ENCODE measurements around a stretch of chr9.

DNA sequence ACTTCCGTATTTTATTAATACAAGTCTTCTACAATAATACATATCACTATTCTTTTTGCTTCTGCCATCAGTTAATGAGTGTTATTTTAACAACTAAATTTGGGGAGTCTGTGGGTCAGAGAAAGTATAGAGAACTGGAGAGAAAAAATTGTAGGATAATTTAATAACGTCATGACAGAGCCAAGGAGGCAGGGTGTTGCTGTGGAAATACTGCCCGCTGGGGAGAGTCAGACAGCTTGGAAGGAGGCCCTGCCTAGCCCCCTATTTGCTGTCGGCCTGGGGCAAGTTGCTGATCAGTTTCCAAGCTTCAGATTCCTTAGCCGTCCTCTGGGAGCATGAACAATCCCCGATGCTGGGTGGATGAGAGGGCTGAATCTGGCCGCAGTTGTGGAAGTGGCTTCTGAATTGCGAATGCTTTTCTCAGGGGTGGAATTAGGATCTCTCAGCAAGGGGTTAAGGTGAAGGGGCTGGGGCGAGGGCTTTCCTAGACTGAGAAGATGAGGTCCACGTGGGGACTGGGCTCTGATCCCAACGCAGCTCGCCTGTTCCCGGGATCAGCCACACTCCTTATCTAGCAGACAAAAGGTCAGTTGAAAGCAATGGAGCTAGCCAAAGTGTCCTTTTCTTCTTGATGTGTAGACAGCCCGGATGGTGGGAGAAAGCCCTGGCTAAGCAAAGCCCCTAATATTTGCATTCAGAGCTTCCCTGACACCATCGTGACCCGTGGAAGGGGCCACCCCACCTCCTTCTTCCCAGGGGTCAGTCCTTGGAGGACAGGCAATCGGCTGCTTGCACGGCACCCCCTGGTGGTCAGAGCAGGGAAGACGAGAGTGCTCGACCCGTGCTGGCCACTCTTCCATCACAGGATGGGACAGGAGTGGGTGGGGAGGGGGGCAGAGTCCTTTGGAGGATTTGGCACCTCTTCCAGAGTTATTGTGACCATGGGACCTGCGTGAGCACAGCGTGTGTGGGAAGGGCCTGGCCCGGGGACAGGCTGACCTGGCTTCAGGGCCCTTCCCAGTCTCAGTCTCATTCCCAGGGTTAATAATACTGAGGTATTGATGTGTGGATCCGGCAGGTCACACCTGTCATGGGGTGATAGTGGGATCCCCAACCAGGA lies 54.9 kb downstream of the COL15A1 start:
- RRBS = 42% methylated on average over 4 of the region's 25 CpGs

GRCh38 chr9:99040878-99041685 lies 63.8 kb upstream of the TGFBR1 start:
- RRBS = no CpG with 5 or more reads among the region's 4 CpGs

GRCh38 chr9:99104320-99104977 lies 464 bp upstream of the TGFBR1 start:
- RRBS = 3% methylated on average over 14 of the region's 40 CpGs

- RRBS = no CpG with 5 or more reads among the region's 2 CpGs
Observed at GRCh38 chr9:99112204-99112659, 7.3 kb downstream of the TGFBR1 start.

DNA sequence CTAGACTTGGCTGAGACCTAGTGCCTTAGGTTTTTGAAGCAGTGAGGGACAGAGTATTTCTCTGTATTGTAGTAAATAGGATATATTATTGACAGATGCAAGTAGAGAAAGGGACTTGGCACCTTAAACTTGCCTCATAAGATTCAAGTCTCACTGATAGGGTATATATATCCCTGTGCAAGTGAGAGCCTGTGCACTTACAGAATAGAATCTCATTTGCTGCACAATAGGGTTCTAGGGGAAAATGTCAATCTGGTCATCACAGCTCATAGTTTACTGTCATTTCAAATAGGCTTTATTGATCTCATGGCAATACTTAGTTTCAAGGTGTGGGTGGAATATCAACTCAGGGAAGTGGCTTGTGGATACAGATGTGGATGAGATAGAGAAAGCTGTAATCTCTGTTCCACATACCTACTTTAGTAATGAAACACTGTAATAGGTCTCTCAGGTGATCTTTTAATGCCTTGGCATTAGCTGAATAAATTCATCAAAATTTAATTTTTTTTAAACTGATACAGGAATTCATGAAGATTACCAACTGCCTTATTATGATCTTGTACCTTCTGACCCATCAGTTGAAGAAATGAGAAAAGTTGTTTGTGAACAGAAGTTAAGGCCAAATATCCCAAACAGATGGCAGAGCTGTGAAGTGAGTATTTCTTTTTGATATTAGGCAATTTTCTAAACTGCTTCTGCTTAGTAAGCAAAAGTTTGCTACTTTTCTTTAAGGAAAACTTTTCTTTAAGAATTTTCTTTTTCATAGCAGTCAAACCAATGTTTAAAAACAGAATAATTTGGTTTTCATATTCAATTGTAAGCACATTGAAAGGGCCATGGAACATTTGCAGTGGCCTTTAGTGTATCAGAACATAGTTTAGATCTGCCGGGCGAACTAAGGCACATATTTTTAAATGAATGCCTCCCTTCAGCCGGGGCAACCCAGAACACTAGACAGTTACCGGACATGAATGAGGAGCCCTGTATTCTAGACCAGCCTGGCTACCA lies 42.5 kb downstream of the TGFBR1 start:
- RRBS = no CpG with 5 or more reads among the region's 4 CpGs

- RRBS = no CpG with 5 or more reads among the region's 23 CpGs
Observed at GRCh38 chr9:99184215-99185017, 37.3 kb downstream of the ALG2 start.

GRCh38 chr9:99361783-99362303 lies 139.8 kb downstream of the SEC61B start:
- RRBS = no CpG with 5 or more reads among the region's 10 CpGs

GRCh38 chr9:100446125-100446379 lies 19.1 kb downstream of the MSANTD3 start:
- RRBS = no CpG with 5 or more reads among the region's 1 CpG

DNA sequence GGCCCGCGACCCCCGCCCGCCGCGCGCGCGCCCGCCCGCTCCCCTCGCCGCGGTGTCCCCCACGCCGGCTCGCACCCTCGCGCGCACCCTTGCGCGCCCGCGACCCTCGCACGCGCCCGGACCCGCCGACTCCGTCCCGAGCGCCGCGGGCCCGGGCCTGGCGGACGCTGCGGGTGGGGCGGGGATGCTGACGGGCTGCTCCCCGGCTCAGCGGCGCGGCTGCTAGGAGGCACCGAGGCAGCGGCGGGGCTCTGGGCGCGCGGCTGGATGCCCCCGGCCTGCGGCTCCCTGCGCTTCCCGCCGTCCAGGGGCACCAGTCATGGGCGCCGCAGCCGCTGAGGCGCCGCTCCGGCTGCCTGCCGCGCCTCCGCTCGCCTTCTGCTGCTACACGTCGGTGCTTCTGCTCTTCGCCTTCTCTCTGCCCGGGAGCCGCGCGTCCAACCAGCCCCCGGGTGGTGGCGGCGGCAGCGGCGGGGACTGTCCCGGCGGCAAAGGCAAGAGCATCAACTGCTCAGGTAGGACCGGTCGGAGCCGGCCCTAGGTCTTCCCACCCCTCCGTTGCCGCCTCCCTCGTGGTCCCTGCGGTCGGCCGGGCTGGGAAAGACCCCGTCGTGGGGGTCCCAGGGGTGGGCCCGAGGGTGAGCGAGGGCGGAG lies 404 bp downstream of the TMEFF1 start:
- RRBS = 3% methylated on average over 79 of the region's 94 CpGs

DNA sequence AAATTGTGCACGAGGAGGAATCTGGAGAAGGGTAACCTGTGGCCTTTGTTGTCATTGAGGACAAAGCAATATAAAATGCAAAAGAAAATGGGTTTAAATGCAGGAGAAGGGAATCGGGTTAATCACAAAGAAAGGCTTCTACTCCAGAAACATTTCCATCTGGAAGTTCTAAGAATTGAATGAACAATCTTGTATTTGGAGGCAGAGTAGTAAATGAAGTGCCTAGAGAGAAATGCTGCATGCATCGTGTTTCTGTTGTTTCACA lies 16.1 kb downstream of the CAVIN4 start:
- RRBS = no CpG with 5 or more reads among the region's 3 CpGs

DNA sequence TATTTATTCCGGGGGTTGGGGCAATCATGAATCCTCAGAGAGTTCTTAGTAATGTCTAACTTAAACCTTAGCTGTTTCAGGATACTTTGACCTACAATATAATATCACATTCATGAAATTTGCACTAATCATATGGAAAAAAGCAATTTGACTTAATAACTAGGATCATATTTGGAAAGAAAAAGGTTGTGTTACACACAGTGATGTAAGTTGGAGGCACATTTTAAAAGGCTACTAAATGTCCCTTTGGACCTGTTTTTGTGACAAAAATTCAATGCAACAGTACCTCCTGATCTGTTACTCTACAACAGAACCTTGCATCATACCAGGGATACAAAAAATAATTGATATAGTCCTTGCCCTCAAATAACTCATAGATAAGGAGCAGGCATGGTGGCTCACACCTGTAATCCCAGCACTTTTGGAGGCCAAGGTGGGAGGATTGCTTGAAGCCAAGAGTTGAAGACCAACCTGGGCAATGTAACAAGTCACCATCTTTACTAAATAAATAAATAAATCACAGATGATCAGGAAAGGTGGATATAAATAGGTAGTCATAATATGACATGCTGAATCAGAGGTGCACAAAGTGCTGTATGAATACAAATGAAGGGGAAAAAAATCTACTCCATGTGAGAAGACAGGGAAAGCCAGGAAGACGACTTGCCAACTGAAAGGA lies 67.0 kb downstream of the BAAT start:
- RRBS = no CpG with 5 or more reads among the region's 2 CpGs

- RRBS = no CpG with 5 or more reads among the region's 7 CpGs
Observed at GRCh38 chr9:101323984-101324939, 60.5 kb downstream of the BAAT start.

GRCh38 chr9:101376488-101377208 lies 8.2 kb downstream of the BAAT start:
- RRBS = no CpG with 5 or more reads among the region's 4 CpGs

DNA sequence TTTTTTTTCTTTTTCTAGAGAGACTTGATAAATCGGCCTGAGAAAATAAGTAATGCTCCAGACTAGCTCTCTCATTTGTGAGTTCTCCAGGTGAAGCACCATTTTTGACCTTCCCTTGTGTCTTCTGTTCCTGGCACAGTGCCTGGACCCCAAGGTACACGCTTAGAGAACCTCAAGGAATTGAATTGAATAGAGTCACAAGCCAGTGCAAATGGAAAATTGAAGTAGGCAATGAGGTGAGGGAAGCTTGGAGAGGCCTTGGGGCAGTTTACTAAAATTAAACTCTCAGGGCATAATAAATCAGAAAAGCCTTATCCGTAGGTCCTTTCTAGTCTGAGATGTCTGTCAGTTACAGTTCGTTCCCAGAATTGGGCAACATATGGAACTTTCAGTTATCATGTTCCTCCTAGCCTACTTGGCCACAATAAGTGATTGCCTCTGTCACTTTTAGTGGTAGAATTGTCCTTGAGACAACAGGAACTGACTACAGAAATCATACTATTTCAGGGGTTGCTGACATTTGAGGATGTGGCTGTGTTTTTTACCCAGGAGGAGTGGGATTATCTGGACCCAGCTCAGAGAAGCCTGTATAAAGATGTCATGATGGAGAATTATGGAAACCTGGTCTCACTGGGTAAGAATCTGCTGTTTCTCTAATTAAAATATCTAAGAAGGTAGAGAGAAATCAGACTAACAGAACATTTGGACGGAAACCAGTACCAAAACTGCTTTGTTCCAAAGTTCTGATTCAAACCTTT lies 905 bp downstream of the ZNF189 start:
- RRBS = no CpG with 5 or more reads among the region's 5 CpGs

DNA sequence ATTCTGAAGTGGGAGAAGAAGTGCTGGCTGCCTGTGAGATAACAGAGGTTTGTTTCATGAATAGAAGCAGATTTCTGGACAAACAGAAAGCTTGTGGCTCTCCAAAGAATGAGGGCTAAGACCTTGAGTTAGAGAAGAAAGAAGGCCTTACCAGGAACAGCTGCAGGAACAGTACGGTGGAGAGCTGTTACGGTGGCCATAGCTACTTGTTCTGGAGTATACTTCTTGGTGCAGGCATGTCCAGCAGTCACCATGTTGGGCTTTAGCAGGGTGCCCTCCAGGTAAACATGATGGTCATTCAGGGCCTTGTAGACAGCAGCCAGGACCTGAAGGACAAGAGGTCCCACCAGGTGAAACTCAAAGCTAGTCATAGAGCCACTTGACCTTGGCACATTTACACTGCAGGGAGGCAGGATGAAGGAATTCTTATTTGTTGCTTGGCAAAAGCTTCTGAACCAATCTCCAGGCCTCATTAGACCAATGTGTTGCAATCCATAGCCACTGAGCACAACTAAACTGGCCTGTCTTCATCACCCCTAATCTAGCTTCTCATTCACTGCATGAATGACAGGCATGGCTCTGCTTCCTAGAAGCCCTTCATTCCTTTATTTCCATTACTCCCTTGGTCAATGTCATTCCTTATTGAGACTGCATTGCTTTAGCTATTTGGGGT lies 10.1 kb downstream of the ALDOB start:
- RRBS = no CpG with 5 or more reads among the region's 2 CpGs

- RRBS = no CpG with 5 or more reads among the region's 4 CpGs
Observed at GRCh38 chr9:101578466-101578897, 16.3 kb downstream of the PPP3R2 start.

DNA sequence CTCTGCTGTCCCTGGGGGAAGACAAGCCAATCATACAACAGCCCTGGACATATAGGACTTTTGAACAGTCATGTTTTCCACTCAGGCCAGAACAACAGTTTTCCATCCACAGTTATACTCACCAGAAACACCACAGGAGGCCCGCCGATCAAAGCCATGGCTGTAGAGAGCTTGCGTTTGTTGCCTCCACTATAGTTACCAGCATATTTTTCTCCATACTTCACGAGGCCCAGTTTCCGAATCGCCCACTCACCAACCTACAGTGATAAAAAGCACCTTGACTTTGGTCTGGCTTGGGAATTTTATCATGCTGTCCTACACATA lies 23.8 kb downstream of the NIPSNAP3B start:
- RRBS = no CpG with 5 or more reads among the region's 6 CpGs

DNA sequence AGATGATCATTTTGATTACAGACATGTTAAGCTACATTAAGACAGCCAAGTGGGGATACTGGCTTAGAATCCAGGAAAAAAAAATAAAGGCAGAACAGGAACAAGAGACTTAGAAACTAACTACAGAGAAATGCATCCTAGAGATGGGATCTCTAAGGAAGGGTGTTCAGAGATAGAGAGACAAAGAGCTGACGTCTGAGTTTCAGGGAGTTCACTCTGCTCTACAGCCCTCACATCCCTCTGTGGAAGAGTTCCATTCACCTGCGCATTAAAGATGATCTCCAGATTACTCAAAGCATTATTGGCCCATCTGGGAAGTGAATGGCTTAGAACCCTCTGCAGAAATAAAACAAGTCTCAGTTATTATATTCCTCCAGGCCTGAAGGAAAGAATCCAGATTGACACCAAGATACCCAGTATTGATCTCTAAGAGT lies 25.1 kb downstream of the ABCA1 start:
- RRBS = no CpG with 5 or more reads among the region's 2 CpGs

GRCh38 chr9:104961213-104961687 lies 33.3 kb upstream of the ABCA1 start:
- RRBS = no CpG with 5 or more reads among the region's 6 CpGs

GRCh38 chr9:104990817-104991626 lies 63.1 kb upstream of the ABCA1 start:
- RRBS = 6% methylated on average over 11 of the region's 35 CpGs

Data from OVCAR3 (cell line).